Ishikawa (cell line): ENCODE results near the gene GPAT3.

- RRBS: no CpG with 5 or more reads among the region's 1 CpG
Measured at GRCh38 chr4:83255575-83256017, 29.0 kb downstream of the COQ2 start.

DNA sequence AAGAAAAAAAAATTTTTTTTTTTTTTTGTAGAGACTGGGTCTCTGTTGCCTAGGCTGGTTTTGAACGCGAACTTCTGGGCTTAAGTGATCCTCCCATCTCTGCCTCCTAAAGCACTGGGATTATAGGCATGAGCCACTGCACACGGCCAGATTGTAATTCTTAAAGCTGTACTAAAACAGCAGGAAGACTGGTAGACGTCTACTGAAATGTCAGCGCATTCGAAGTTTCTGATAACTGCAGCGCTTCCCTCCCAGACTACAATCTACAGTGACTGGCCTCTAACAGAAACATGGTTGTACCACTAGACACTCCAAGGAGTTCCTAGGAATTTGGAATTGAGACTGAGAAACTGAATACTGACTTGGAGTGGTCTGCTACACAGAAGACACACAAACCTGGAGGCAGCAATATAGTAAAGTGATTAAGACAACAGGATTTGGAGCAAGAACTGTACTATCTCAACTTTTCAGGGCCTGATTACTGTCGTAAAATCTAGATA is 994 bp downstream of the HELQ start:
- RRBS: no CpG with 5 or more reads among the region's 8 CpGs

- RRBS: 2% methylated on average over 16 of the region's 65 CpGs
Measured at GRCh38 chr4:83535918-83536676, at the start of gene GPAT3. Gene GPAT3 (plus strand): TSS chr4:83536108.

DNA sequence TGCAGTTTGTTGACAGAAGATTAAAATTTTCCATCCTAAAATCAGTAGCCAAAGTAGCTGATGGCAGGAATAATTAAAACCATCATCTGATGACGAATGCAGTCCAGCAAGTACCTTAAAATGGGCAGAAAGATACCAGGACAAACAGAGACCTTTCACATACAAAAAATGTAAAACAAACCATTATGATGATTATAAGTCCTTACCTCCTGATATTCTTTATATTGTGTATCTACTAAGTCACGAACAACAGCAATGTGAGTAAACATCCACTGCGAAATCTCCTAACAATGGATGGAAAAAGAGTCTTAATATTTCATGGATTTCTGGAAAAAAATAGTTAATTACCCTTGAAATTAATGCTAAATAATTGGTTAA is 151.9 kb downstream of the CDS1 start:
- RRBS: no CpG with 5 or more reads among the region's 3 CpGs

DNA sequence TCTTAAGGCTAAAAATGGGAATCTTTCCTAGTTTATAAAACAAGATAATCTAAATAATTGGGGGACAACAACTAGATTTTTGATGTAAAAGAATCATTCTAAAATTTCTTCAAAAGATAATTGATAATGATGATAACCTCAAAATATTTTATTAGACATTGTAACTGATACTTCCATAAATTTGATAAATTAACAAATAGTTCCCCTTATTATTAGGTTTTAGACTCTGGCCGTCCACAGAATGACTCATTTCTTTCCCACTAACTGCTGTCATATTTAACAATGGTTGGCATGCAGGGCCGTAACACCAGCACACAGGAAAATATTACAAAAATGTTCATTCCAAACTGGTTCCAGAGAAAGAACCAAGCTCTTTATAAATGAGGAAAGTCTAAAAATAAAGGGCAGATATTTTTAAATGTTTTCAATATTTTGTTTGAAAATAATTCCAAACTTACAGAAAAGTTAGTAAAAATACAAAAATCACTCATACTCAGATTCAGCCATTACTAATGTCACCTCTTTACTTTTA is 28.2 kb downstream of the WDFY3 start:
- RRBS: no CpG with 5 or more reads among the region's 2 CpGs

DNA sequence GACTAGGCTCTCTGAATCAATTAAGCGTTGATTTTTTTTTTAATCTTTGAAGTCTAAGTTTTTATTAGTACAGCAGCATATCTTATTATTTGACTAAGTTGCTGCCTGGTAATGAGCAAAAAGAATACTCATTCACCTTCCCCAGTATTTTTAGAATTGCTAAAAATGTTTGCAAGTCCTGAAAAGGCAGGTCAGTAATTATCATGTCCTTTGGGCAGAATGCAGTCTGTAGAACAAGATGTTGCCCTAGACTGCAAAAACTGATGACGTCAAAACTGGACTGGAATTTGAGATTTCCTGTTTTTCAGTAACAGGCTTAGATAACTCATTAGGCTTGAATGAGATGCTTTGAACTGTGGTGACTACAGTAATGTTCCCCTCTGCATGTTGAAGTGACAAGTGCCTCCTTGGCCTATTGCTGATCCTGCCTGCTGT is 128.9 kb downstream of the ARHGAP24 start:
- RRBS: no CpG with 5 or more reads among the region's 2 CpGs

DNA sequence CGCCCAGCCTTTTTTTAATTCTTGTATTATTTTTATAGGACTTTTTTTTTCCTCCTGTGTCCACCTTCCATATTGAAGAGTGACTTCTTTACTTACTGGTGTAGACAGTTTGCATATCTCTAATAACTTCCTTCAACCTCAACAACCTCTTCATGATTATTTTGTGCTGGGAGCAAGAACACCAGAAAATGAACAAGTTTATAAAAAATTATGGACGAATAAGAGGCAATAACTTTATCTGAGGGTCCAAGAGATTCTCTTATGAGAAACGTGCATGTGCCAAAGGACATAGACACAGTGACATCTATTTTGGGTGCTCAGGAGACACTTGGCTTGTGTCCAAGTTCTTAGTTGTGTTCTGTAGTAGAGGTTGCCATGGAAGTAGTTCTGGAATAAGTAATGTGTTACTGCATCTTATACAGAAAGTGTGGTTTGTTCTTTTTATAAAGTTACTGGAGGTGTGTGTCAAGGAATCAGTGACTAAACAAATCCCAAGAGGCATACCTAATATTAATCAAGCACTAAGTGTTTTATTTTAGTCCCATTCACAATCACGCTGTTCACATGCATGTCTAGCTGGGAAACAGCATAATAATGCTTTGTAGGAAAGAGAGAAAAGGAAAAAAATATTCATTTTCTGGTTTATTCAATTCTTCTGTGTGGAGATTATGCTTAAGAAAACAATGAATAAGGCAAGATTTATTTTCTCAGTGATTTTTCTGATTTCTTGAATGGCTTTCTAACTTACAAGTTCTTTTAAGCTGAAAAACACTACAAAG is 305.7 kb downstream of the ARHGAP24 start:
- RRBS: no CpG with 5 or more reads among the region's 4 CpGs

- RRBS: no CpG with 5 or more reads among the region's 1 CpG
Measured at GRCh38 chr4:85864450-85864671, 389.4 kb downstream of the ARHGAP24 start.

DNA sequence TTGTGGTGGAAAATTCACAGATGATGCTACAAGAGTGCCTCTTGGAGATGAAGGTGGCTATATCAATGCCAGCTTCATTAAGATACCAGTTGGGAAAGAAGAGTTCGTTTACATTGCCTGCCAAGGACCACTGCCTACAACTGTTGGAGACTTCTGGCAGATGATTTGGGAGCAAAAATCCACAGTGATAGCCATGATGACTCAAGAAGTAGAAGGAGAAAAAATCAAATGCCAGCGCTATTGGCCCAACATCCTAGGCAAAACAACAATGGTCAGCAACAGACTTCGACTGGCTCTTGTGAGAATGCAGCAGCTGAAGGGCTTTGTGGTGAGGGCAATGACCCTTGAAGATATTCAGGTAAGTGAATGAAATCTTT is 41.7 kb downstream of the SLC10A6 start:
- RRBS: no CpG with 5 or more reads among the region's 3 CpGs

DNA sequence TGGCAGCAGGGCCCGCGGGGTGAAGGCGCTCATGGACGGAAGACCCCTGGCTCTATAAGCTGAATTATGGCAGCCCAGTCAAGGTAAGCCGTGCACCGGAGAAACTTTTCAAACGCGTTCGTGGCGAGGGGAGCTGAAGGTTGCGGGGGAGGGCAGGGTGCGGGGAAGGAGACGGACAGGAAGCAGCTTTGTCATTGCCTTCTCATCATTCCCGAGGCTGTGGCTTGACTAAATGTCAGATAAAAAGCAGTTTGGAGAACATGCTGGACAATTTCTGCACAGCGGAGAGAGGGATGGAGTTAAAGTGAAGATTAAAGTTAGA is 72.5 kb downstream of the AFF1 start:
- RRBS: 2% methylated on average over 2 of the region's 15 CpGs

- RRBS: no CpG with 5 or more reads among the region's 5 CpGs
Measured at GRCh38 chr4:87029249-87029852, 94.5 kb downstream of the AFF1 start.

DNA sequence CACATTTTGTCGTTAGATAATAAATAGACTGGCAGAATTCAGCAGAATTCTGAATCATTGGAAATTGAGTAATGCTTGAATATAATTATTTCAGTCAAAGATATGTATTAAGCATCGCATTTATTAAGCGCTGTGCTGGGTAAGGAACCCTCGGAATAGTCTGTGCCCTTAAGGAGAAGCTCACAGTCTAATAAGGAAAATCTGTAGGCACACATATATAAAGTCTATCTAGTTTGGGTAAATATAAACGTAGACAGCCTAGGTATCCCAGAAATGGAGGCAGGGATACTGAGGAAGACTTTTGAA is 100.0 kb downstream of the AFF1 start:
- RRBS: no CpG with 5 or more reads among the region's 5 CpGs

DNA sequence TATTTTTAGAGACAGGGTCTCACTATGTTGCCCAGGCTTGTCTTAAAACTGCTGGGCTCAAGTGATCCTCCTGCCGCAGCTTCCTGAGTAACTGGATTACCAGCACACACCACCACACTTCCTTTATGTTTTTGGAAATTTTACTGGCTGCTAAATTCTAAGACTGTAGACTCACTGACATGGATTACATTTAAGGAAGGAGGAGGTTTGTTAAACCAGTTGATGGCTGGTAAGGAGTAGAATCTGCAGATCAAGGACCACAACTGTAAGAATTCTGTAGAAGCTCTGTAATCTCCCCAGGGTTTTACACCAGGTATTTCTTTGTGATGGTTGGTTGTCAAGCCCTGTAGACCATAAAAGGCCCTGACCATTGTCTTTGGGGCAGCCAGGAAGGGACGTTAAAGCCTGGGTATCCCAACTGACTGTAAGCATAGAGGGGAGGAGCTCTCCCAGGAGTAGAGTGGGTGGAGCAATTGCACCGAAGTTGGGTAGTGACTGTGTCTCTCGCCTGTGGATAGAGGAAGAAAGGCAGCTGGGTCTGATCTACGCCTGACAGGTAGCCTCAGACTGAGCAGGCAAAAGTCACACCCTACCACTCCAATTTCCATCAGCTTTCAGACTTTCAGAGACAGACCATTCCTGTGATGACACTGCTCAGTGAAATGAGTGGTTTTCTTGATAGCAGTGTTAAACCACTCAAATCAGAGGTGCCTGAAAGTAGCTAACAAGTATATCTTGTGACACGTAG is 123.5 kb downstream of the KLHL8 start:
- RRBS: no CpG with 5 or more reads among the region's 6 CpGs

GRCh38 chr4:87389917-87390501 is 979 bp downstream of the HSD17B11 start:
- RRBS: no CpG with 5 or more reads among the region's 23 CpGs

DNA sequence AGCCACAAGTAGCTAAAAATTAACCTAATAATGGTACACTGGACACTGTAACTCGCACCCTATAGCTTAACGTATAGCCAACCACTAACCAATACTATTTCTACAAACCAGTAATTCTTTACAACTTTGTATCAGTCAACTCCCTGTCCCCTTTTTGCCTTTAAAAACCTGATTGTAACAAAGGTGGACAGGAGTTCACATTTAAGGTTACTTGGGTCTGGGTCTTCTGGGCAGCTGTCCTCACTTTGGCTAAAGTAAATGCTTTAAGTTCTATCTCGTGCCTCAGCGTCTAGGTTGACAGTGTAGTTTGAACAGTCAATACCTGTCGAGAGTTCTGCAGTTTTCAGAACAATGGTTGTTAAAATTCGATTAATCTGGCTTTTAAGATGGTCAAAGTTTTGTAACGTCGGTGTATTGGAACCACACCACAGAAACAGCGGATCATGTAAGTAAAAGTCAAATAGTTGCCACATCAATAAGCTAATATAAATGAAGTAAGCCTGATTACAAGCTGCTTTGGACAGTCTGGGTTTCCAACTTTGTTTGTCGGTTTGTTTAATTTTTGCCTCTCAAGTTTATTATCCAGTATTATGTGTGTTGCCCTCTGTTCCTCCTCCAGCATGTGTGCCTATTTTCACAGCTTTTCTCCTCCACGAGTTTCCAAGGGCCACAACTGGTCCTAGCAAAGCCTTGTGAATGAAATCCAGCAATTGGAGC is 1.5 kb upstream of the NUDT9 start:
- RRBS: no CpG with 5 or more reads among the region's 11 CpGs

- RRBS: no CpG with 5 or more reads among the region's 11 CpGs
Measured at GRCh38 chr4:87540416-87541065, 11.4 kb upstream of the SPARCL1 start.

- RRBS: no CpG with 5 or more reads among the region's 6 CpGs
Measured at GRCh38 chr4:87732154-87732745, 67.1 kb upstream of the IBSP start.

- RRBS: no CpG with 5 or more reads among the region's 10 CpGs
Measured at GRCh38 chr4:87819273-87820115, 13.3 kb upstream of the MEPE start.

DNA sequence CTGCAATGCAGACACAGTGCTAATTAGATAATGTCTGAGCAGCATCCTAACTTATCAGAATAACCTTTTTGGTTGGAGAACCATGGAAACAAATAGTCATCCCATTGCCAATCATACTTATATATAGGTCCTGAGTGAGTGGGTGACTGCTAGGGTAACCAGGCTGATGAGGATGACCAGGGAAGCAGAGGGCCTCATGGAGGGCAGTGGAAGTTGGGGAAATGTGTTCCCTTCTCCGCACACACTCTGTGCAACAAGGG is 2.6 kb downstream of the MEPE start:
- RRBS: no CpG with 5 or more reads among the region's 1 CpG

GRCh38 chr4:87921678-87922563 is 53.6 kb upstream of the SPP1 start:
- RRBS: no CpG with 5 or more reads among the region's 20 CpGs